GM06990 (cell line): ENCODE measurements around a stretch of chr9.

DNA sequence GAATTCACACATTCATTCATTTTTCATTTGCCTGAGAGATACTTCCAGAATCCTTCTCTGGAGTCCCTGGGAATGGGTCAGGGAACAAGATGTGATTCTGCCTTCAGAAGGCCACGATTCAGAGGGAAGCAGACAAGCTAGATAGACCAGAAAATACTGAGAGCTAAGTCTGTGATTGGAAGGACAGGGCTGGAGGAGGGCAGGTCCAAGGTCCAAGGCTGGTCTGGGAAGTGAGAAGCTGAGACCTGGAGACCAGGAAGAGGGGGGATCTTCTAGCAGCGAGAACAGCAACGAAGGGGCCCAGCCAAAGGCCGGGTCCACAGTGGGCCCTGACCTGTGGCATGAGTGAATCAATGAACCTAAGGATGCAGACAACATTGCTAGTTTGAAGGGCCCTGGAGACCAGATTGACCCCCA is 4.1 kb upstream of the IER5L start:
- RRBS = no CpG with 5 or more reads among the region's 4 CpGs

DNA sequence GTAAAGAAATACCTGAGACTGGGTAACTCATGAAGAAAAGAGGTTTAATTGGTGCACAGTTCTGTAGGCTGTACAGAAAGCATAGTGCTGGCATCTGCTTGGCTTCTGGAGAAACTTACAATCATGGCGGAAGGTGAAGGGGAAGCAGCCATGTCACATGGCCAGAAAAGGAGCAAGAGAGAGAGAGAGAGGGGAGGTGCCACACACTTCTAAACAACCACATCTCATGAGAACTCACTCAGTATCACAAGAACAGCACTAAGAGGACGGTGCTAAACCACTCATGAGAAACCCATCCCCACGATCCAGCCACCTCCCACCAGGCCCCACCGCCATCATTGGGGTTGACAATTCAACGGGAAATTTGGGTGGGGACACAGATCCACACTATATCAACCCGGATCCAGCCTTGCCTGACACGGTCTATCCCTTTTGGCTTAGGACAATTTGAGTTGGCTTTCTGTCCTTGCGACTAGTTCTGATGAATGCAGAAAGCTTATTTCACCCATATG is 28.9 kb upstream of the IER5L start:
- RRBS = no CpG with 5 or more reads among the region's 8 CpGs

DNA sequence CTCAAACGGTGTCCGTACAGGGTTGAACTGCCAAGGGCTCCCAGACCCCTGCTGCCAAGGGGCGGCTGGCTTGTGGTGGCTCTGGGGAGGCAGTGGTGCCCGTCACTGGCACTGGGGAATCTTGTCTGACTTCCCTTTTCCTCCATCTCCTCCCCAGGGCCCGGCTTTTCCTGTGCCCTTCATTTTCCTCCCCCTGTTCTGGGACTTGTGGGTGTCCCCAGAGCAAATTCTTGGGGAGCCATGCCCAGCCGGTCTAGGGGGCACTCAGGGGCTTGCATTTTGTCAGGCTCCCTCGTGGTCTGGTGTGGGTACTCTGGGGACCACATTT is 105.1 kb upstream of the IER5L start:
- RRBS = 14% methylated on average over 1 of the region's 7 CpGs

GRCh38 chr9:129332154-129332543 is 154.1 kb upstream of the IER5L start:
- RRBS = no CpG with 5 or more reads among the region's 5 CpGs

DNA sequence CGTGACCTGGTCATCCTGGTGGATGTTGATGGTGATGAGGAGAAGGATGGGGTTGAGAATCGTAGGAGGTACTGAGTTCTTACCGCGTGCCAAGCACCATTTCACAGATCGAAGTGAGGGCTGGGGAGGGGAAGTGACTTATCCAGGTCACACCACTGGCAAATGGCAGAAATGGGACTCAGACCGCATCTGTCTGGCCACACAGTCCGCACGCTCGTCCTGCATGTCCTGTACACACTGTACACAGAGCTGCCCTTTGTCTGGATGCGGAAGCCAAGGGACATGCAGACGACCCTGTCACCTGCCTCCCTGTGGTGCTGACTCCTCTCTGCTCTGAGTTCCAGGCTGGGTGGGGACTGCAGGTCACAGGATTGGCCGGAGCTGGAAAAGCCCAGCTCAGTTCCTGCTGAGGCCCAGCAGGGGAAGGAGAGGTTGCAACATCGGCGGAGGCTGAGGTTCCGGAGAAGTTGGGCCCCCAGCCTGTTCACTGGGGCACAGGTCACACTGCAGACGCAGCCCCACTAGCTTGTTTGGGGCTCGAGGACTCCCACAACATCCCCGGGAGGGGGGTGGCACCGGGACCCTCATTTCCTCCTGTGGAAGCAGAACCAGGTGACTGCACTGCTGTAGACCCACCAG is 165.7 kb upstream of the IER5L start:
- RRBS = 59% methylated on average over 4 of the region's 19 CpGs

GRCh38 chr9:129382939-129383493 is 205.0 kb upstream of the IER5L start:
- RRBS = 17% methylated on average over 12 of the region's 21 CpGs

GRCh38 chr9:129442020-129442419 is 178.9 kb downstream of the C9orf50 start:
- RRBS = no CpG with 5 or more reads among the region's 8 CpGs

- RRBS = no CpG with 5 or more reads among the region's 29 CpGs
Observed at GRCh38 chr9:129504806-129505832, 115.8 kb downstream of the C9orf50 start.

DNA sequence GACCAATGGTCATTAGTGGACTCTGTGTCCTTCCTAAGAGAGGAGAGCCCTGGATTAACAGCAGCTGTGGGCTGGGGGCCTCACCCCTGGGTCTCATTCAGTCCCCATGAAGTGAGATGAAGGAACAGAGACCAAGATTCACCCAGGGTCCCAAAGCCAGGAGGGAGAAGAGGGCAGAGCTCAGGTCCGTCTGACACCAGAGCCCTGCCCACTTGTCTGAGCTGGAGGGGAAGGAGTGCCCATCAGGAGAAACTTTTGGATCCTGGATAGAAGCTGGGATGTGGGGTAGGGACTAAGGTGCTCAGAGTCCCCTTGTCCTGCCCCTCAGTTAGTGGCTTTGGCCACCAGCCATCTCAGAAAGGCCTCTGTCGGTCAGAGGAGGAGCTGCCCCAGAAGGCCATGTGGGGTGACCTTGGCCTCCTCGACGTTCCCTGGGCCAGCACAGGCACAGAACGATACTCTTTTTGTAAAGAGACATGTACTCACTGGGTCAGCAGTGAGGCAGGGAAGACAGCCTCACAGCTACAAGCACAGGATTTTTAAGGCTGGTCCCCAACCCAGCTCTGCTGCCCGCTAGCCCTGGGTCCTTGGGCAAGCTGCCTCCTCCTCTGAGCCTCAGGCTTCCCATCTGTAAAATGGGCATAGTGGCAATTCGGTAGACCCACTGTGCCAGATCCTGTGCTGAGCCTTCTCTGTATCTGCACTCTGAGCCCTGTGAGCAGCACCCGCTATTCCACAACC is 49.5 kb downstream of the C9orf50 start:
- RRBS = no CpG with 5 or more reads among the region's 8 CpGs

DNA sequence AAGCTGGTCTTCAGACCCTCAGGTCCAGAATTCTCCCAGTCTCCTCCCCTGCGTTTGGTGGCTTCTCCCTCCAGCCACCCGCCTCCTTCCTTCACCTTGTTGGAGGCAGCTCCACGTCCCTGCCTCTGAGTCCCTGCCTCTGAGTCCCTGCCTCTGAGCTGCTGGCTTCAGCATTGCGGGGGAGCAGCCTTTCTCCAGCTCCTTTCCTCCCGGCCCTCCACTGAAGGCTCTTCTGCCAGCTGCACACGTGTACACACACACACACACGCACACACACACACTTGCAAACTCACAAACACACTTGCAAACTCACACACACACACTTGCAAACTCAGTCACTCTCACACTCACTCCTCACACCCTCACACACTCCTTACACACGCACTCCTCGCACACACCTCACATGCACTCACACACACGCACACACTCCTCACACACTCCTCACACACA is 45.1 kb downstream of the C9orf50 start:
- RRBS = no CpG with 5 or more reads among the region's 10 CpGs

- RRBS = no CpG with 5 or more reads among the region's 36 CpGs
Observed at GRCh38 chr9:129637349-129638452, 4.2 kb downstream of the ASB6 start.

DNA sequence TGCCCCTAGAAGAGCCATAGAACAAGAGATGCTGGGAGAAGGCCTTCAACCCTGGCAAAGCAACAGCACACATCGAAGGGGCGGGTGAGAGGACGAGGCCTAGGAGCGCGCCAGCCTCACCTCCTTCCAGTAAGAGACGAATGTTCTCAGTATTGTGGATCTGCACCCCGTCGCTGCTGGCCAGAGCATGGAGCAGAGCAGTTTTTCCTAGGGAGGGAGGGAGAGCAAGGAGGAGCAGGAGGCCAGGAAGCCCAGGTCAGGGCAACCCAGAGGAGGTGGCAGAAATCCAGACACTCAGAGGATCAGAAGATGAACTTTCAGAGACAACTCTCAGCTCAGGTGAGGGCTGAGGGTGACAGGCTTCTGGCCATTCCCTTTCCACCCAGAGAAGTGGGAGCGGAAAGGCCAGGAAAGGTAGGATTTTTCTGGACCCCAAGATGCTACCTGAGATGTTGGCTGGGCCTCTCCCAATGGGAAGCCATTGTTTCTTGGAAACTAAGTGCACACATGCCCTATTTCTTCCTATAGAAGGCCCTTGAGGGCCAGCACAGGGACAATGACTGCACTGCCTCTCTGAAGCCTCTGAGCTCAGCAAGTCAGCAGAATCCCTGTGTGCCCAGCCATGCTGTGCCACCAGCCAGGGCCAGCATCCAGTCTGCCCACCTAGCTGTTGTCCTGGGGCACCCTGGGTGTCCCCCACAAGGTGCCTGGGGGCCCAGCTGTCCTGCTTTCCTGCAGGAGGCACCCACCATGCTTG is 3.3 kb downstream of the ASB6 start:
- RRBS = no CpG with 5 or more reads among the region's 9 CpGs

GRCh38 chr9:129763150-129763558 is 10.3 kb upstream of the PTGES start:
- RRBS = no CpG with 5 or more reads among the region's 1 CpG

- RRBS = no CpG with 5 or more reads among the region's 18 CpGs
Observed at GRCh38 chr9:129776990-129777822, 24.4 kb upstream of the PTGES start.

GRCh38 chr9:129814363-129814815 is 9.5 kb downstream of the TOR1A start:
- RRBS = no CpG with 5 or more reads among the region's 6 CpGs

DNA sequence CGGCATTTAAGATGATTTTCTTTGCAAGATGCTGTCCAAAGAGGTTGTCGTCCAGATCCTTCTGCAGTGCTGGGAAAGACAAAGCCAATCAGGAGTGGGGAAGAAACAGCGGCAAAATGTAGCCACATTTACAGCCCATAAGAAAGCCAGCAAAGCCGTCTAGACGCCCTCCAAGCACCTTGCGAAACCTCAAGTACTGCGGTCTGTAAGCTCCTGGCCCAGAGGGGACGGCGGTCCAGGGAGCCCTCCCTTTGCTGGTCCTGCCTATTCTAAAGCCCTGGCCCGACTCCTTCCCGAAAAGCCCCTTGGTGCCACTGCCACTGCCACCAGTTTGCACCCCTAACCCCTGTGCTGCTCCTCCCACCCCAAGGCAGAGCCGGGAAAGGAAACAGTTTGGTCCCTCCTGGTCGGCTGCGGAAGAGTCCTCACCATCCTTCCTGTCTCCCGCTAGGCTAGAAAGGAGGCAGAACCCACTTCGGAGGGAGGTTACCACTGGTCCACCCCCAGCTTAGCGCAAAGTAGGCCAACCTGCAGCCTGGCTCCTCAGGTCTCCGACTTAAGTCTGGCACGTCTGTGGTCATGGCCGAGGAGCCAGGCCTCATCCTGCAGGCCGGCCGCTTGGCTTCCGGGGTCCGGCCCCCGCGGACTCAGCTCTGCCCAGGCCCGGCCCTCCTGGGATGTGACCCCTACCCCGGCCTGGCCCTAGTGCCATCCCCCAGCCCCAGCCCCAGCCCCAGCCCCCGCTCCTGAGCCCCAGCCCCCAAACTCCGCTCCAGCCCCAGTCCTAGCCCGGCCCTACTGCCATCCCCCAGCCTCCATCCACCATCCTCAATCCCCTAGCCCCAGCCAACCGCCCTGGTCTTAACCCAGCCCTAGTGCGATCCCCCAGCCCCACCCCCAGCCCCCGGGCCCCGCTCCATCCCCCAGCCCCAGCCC is 890 bp downstream of the TOR1A start:
- RRBS = 7% methylated on average over 3 of the region's 35 CpGs

DNA sequence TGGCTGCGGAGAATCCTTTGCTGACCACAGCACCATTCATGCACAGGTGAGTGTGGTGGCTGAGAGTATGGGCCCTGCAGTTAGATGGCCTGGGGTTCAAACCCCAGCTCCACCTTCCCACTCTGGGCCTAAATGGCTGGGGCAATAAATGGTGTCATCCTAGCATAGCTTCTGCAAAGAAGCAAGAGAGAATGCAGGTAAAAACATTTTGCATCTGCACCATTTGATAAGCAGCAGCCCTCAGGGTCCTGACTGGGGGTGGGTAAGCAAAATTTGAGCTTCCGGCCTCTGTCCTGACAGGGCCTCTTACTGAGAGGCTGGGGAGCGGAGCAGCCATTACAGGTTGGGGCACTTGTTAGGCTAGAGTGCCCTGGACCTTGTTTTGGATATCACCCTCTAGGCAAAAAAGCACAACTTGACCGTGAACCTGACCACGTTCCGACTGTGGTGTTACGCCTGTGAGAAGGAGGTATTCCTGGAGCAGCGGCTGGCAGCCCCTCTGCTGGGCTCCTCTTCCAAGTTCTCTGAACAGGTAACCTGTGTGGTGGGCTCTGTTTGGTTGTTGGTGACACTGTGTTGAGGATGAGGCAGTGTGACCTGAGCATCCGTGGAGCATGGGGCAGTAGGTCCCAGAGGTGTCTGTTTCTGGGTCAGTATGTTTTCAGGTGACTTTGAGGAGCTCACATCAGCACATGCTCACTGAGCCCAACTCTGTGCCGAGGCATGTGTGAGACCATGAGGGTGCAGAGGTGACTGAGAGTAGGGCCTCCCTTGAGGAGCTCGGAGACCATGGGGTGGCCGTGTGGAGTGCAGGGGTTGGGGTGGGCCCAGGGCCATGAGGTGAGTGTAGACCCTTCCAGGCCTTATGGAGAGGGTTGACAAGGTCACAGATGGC is 23.1 kb downstream of the USP20 start:
- RRBS = no CpG with 5 or more reads among the region's 12 CpGs

DNA sequence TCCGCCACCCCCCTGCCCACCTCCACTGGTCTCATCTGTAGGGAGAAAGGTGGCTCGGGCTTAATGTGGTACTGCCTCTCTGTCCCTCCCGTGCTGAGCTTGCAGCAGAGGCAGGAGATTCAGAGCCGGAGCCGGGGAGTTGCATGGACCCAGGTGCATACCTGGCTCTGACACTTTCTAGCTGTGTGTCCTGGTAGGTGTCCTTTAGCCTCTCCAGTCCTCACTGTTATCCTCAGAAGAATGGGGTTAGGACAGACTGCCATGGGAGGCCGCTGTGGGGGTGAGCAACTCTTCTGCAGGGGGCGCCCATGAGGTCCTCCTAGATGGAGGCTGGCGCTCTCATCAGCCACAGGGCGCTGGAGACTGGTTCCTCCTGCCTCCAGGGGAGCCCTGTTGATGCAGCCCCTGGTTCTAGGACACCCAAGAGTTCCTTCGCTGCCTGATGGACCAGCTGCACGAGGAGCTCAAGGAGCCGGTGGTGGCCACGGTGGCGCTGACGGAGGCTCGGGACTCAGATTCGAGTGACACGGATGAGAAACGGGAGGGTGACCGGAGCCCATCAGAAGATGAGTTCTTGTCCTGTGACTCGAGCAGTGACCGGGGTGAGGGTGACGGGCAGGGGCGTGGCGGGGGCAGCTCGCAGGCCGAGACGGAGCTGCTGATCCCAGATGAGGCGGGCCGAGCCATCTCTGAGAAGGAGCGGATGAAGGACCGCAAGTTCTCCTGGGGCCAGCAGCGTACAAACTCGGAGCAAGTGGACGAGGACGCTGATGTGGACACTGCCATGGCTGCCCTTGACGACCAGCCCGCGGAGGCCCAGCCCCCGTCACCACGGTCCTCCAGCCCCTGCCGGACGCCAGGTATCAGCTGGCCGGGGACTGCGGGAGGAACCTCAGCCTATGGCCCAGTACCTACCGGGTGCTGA is 32.6 kb downstream of the USP20 start:
- RRBS = 97% methylated on average over 11 of the region's 46 CpGs

DNA sequence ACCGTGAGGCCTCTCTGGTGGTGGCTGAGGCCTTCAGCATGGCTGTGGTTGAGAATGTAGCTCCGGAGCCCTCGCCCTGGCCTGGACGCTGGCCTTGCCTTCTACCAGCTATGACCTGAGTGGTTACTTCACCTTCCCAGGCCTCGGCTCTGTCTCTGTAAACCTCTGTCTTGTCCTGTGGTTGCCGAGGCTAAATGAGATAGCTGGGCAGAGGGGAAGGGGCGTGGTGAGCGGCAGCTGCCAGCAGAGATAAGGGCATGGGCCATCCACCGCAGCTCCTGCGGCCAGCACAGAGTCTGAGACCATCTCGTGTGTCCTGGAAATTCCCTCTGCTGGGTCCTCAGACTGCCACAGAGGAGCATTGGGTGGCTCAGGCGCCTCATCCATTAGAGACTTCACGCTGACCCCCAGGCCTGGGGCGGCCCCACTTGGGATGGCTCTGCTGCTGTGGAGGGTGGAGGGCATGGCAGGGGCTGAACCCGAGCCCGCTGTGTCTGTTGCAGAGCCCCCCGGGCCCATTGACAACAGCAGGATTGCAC is 43.9 kb downstream of the USP20 start:
- RRBS = no CpG with 5 or more reads among the region's 17 CpGs

DNA sequence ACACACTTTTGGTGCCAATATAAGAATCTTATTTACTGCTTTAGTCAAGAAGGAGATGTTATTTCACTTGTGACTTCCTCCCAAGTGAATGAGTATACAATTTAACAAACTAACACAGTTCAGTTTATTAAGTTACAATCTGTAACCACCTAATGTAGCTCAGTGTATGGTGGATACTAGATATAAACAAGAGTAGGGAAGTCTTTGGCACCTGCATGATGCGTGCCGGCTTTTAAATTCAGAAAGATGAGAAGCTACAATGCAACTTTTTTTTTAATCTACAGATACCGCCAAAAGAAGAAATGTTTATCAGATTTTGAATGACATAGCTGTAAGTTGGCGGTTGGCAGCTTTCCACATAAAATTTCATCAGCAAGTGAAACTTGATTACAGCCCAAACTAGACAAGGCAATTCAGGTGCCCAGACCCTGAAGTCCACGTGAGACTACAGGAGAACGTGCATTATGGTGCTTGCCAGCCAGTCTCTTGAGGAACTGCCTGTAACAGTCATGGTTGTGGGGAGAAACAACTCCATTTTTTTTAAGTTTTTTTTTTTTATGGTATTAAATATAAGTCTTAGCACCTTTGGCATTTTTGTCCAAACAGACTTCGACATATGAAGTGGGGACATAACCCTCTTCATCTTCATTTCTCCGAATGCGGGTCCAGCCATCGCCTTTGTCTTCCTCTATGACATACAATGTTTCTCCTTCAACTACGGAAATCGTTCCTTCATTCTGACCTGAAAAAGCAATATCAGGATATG is 60.2 kb downstream of the USP20 start:
- RRBS = no CpG with 5 or more reads among the region's 12 CpGs